Left cardiac atrium (tissue), 1 donor: ENCODE data around the gene FOXB2.

DNA sequence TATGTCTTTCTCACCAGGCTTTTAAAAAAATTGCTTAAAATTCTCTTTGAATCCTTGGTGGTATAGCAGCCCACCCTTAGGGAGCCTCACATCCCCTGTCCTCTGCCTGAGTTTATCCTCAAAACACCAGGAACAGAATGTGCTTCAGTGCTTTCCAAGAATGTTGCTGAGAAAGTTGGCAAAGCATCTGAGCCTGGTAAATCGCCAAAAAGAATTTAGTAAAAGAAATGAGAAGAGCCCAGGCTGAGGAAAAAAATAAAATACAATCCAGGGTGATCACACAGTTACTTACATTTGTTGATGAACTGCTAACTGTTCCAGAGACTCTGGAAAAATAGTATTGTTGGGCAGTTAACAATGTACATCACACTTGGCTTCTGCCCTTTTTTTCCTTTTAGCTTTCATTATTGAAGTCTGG, 86.4 kb upstream of the ALDH1A1 start:
- PRO-cap, result no peak

DNA sequence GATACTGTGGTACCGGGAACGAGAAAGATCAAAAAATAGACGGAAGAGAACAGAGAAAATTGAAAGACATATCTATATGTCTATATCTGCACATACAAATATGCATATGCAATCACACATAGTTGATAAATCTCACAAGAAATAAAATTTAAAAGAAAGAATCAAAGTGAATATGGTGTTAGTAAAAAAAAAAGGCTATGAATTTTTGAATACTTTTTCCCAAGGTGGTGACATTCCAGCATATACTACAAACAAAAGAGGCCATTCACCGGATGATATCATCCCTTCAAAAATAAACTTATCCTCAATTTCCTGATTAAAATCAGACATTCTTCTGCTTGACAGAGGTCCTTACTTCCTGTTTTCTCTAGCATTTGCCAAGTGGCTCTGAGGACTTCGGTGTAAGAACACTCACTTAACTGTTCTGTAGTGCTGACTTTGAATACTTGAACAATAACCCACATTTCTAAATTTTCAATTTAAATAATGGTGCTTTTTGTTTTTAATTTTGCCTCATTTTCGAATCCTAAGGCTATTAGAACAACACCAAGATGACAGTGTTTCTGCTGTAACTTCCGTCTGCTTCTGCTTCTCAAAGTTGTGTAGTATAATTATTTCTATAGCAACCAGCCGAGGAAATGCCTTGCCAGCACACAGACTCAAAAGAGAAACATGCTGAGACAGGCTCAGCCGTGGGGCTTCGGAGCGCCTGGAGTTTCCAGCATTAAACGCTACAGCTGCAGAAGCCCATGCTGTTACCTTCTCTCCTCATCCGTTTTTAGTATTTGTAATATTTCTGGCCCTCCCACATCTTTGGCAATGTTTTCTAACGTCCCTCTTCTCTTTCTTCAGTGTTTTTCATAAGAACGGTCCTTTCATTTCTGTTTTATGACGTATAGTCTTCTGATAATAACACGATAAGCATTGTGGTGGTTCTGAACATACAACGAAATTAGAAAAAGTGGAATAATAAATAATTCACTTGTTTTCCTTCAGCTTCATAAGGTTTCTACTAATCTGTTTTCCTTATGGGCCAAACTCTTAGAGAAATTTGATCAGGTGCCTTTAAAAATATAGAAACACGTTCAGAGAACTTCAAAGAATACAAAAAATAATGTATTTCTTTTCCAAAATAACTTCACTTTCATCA, 19.5 kb upstream of the ANXA1 start:
- PRO-cap, result unidirectional peak, plus-strand start at position 375 of the sequence; bidirectional peak, plus-strand start at position 689 of the sequence, minus-strand start at position 587 of the sequence

- PRO-cap, result no peak
These were observed 15.6 kb downstream of the ANXA1 start for GRCh38 chr9:73167077-73167902.

DNA sequence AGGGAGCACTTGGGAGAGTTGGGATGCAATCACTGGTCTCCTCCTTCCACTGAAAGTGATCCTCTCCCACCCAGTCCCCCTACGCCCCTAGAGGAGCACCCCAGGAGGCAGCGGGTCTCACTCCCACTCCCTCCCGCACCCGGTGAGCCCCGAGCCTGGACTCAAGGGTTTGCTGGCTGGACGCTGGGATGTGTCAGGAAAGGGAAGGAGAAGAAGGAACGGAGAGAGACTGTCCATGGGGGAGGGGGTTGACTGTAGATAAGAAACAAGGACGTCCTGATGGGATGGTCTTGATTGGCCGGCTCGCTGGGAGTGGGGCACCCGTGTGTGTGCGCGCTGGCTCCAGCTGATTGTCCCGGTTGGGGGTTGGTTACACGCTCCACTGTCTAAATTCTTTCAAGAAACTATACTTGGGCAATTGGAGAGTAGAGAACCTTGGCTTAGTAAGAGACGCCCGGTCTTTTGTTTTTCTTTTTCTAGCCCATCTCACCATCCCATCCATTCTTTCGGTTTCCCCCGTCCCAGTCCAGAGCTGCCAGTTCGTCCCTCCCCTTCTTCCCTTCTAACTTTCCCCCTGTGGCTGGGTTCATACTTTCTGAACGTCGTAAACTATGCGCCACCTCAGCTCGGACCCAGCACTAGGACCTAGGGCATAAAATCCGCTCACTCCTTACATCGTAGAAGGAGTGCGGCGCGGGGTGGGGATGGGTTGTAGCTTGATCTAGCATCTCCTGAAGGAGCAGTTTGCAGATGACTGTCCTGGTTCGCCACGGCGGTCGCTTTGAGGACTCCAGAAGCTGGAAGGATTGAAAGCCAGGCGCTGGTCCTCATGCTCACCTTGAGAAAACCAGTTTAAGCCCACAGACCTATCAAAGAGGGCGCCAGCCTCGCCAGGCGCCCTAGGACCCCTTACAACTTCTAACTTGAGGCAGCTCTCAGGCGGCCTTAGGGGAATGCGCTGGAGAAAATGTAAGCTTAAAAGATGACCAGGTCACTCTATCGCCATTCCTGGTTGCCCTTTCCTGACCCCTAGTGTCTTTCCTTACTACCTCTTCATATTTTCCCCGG, 2.4 kb downstream of the RORB start:
- PRO-cap, result bidirectional peak, plus-strand start at position 349 of the sequence, minus-strand start at position 183 of the sequence

DNA sequence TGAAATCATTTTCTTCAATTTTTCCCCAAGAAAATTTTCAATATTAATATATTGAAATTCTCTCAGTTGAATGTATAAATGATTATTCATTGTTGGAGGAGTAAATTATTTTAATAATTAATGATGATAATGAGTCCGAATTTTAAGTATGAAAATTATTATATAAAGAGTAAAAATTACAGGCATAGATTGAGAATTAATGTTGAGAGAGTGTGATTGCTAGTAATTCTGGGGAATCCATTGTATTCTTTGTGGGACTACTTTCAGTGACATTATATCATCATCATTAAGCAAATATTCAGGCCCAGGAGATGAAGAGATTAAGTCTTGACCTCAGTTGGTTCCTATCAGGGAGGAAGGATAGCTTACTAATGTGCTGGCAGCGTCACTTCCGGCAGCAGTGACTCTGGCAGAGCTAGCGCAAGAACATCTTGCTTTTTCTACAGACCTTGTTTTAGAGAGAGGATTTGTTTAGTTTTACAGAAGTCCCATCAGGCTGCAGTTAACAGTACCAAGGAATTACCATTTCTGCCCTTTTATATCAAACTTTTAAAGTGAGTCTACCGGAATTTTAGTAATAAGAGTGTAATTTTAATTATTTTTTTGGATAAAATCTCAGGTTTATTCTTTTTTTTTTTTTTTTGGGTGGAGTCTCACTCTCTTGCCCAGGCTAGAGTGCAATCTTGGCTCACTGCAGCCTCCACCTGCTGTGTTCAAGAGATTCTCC, 20.2 kb downstream of the OSTF1 start:
- PRO-cap, result no peak

- PRO-cap, result no peak
These were observed 84.2 kb downstream of the OSTF1 start for GRCh38 chr9:75172431-75173048.

DNA sequence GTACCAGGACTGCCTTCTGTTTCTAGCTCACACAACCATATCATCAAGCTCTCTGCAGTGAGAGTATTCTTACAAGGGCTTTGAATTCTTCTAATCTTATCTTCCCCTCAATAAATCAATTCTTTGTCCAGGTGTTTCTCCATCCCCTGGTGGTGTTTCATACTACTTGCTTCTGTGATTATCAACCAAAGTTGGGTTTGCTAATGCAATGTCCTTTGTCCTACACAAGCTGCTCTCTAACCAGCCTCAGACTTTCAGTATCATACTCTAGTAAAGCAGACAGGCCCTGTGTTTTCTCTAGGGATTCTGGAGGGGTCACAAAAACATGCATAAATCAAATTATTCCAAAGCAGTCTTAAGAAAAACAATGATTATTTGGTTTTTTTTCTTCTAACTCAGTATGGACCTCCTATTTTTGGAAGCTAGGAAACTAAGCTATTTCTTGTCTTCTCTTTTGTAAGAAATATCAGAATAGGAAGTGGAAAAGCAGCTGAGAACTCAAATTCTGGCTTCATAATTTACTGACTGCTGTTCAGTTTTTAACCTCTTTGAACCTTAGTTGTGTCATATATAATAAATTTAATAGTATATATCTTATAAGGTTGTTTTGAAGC, 341.8 kb downstream of the OSTF1 start:
- PRO-cap, result no peak

DNA sequence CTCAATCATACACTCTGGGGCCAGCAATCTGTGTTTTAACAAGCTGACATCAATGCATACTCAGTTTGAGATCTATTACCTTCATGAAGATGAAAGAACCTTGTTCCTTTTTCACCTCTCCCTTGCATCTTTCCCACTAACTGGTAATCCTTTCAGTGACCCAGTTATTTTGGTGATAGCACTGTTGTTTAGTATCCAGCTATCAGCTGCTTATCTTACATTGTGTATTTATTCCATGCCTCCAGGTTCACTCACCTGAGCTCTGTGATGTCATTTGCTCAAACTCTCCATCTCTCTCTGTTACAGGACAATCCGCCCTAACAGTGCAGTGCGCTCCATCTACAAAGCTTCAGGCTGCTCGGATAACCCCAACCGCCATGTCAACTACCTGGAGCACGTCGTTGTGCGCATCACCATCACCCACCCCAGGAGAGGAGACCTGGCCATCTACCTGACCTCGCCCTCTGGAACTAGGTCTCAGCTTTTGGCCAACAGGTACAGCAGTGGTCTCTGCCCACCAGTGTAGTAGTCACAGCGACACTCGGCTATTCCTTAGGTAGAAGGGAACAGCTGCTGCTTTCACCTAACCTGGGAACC, 235.5 kb downstream of the RFK start:
- PRO-cap, result no peak

GRCh38 chr9:76401531-76401860, 7.3 kb upstream of the RFK start:
- PRO-cap, result no peak

DNA sequence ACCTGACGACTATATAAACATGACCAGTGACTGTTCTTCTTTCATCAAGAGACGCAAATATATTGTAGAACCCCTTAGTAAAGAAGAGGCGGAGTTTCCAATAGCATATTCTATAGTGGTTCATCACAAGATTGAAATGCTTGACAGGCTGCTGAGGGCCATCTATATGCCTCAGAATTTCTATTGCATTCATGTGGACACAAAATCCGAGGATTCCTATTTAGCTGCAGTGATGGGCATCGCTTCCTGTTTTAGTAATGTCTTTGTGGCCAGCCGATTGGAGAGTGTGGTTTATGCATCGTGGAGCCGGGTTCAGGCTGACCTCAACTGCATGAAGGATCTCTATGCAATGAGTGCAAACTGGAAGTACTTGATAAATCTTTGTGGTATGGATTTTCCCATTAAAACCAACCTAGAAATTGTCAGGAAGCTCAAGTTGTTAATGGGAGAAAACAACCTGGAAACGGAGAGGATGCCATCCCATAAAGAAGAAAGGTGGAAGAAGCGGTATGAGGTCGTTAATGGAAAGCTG, 43.7 kb downstream of the GCNT1 start:
- PRO-cap, result no peak

DNA sequence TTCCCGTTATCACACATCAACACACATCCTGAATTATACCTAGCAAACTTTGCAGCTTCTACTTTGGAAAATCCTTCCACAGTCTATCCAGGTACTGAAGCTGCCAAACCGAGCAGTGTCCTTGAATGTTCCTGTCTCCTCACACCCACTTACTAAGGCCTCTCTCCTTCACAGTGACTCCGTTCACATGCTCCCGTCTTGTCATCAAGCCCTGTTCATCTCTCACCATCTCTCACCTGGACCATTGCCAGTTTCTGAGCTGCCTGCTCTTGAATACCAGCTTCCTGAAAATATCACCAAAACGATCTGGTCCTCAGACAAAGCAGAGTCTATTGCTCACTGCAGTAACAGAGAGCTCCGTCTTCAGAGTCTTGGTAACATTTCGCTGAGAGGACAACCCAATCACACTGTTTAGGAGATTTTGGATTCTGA, 57.4 kb downstream of the GCNT1 start:
- PRO-cap, result no peak

GRCh38 chr9:76576331-76576802, 117.4 kb downstream of the GCNT1 start:
- PRO-cap, result no peak

GRCh38 chr9:76735737-76736096, 170.2 kb downstream of the PRUNE2 start:
- PRO-cap, result no peak

DNA sequence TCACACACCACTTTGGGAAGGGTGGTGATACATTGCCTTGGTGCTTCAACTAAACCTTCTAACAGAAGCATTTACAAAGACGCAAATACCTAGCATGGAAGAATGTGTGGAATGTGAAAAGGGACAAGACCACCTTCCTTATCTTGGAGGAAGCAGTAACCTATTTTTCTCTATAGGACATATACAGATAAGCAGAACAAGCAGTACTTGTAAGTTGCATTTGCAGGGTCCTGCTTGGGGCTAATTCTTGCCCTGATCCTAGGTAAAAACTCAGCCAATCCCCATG, 102.8 kb downstream of the PRUNE2 start:
- PRO-cap, result no peak

- PRO-cap, result no peak
These were observed 308 bp downstream of the PRUNE2 start for GRCh38 chr9:76905609-76906003.

- PRO-cap, result no peak
These were observed 2.7 kb upstream of the FOXB2 start for GRCh38 chr9:77016754-77017107.

GRCh38 chr9:77019436-77019779, at the start of gene FOXB2:
TSS of gene FOXB2 (plus strand) at chr9:77019655.
- PRO-cap, result no peak

GRCh38 chr9:77370156-77370904, 193.0 kb downstream of the VPS13A start:
- PRO-cap, result no peak

- PRO-cap, result no peak
These were observed 113.8 kb downstream of the GNA14 start for GRCh38 chr9:77534061-77535061.

DNA sequence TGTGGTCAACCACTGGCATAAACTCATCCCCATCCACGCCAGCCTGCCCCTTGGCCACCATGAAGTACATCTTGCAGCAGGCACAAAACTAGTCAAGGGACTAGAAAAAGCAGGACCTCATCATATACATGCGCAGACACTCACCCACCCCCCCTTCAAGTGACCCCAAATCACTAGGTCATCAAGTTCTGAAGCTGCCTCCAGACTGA, 96.9 kb downstream of the GNA14 start:
- PRO-cap, result no peak